Measurements from ENCODE around the gene CA5A.

GRCh38 chr16:87358145-87359099 is 25.2 kb downstream of the FBXO31 start:
- PRO-cap: no peak

GRCh38 chr16:87412241-87413417 is 20.5 kb downstream of the MAP1LC3B start:
- PRO-cap: no peak

DNA sequence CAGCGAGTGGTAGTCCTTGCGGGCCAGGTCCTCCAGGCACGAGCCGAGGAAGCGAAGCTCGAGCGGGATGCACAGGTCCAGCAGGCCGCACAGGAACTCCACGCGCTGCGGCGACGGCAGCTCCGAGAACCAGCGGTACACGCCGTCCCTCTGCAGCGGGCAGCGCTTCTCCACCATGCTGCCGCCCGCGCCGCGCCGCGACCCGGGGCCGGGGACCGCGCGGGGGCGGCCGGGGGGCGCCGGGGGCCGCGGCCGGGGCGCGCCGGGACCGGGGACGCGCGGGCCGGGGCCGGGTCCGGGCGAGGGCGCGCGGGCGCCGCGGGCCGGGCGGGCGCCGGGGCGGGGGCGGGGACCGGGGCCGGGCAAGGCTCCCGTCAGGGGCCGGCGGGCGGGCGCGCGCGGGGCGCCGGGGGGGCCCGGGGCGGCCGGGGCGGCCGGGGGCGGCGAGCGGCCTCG is 734 bp downstream of the ZCCHC14 start:
- PRO-cap: no peak

DNA sequence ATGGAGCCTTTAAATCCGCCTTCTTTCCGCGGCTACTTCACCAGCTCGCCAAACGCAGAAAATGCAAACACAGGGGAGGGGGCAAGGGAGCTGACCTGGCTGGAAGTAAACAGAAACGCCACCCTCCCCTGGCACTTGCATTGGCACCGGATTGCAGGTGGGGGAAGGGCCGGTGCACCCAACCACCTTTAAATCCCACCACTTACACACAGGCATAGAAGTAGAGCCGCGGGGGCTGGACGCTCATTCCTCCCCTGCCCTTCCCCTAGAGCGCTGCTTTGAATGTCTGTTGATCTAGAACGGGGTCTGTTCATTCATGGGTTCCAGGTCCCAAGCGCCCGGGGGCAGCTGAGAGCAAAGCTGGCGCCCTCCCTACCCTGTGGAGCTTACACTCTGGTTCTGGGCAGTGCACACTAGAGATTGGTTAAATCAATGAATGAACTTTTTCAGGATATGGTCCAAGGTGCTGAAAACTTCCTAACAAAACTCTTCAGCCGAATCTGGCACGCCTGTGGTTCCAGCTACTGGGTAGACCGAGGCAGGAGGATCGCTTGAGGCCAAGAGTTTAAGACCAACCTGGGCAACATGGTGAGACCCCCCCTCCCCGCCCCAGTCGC is 932 bp upstream of the ZCCHC14 start:
- PRO-cap: no peak

DNA sequence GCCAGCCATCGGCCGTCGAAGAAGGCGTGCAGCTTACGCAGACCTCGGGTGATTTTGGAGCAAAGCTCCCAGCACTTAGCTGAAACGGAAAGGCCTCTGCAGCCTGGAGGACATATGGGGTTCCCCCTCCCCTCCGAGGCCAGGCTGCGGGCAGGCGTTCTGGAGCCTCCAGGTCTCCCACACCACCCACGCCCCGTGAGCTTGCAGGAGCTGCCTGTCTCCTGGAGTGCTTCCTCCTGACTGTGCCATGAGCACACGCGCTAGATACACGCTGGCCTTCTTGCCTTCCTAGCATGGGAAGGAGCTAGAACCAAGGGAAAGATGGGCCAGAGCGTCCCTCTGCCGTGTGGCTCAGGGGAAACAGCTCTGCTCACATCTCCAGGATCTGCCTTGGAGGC is 19.7 kb upstream of the JPH3 start:
- PRO-cap: no peak

DNA sequence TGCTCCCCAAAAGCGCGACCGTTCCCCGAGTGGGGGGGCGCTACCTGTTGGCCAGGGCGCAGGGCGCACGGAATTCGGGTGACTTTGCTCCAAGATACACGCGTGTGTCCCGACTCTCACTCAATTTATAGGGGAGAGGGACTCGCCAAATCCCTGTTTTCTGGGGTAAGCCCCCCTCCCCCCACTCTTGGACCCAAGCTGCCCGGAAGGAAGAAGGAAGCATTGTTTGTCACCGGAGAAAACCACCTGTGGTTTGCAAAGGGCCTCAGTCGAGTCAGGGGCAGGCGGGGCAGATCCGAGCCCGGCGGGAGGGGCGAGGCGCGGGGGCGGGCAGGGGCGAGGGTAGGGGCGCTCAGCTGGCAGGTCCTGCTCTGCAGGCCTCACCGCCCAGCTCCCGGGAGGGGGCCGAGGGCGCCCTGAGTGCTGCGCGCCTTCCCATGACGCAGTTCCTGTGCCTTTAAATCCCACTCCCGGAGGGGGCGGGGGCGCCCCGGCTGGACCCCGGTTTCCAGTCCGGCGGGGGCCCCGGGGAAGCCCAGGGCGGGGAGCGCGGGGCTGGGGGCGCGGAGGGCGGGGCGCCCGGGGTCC is 448 bp upstream of the JPH3 start:
- PRO-cap: no peak

DNA sequence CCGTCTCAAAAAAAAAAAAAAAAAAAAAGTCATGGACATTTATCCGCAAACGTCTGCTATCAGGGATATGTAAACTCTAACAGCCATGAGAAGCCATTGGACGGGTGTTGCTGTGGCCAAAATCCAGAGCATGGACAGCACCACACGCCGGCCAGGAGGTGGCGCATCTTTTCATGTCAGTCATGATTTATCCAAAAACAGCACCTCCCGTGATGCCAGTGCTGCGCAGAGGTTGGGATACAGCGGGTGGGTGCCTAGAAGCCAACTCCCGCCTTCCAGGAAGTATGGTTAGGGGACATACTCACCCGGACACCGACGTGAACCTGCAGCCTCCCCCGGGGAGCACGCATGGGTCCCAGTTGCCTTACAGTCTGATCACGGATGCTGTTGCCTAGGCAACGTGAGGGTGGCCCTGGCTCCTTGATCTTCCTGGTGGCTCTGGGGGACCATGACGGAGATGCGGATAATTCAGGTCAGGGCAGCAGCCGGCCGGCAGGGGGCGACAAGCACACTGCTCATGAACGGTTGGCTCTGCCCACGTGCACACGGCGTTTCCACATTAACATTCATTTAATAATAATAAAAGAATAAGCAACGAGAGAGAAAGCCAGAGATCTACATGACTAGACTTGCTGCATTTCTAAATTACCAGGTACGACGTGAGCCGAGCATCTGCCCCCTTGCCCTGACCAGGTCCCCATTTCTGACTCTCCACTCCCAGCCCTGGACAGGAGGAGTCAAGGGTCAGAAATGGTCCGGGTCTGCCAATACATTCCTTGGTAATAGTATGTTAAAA is 12.0 kb upstream of the KLHDC4 start:
- PRO-cap: no peak

GRCh38 chr16:87827146-87827550 is 42.2 kb downstream of the SLC7A5 start:
- PRO-cap: no peak

DNA sequence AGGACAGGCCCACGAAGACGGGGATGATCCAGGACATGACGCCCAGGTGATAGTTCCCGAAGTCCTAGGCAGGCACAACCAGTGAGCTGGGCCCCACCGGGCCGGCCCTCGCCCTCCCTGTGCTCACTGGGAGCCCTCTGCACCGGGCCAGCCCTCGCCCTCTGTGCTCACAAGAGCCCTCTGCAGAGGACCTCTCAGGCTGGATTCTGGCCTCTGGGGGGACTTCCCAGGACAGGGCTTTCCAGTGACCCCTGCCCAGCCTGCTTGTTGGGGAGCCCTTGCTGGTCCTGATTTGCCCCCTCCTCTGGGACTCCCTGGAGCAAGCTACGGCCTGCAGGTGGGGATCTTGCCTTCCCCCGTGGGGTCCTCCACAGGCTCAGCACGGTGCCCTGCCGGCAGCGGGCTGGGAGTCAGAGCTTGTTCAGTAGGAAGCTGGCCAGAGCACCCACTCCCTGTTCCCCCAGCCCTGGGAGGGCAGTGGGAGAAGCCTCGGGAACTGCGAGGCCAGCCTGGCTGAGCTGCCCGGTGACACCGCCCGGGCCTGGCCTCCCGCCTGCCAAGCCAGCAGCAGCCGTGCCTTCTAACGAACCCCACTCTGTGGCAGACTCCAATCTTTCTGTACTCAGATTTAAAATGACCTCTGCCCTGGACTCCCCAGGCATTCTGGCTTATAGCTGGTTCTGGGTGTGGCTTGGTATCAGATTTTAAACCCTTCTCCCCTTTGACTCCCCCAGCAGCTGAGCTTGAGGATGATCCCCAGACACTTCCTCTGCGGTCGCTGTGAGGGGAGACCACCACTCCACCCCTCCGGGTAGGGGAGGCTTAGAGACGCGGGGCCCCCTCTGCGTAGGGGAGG is 30.3 kb downstream of the SLC7A5 start:
- PRO-cap: bidirectional peak, plus-strand start at position 733 of the sequence, minus-strand start at position 597 of the sequence

- PRO-cap: no peak
Observed at GRCh38 chr16:87851243-87852104, 17.8 kb downstream of the SLC7A5 start.

DNA sequence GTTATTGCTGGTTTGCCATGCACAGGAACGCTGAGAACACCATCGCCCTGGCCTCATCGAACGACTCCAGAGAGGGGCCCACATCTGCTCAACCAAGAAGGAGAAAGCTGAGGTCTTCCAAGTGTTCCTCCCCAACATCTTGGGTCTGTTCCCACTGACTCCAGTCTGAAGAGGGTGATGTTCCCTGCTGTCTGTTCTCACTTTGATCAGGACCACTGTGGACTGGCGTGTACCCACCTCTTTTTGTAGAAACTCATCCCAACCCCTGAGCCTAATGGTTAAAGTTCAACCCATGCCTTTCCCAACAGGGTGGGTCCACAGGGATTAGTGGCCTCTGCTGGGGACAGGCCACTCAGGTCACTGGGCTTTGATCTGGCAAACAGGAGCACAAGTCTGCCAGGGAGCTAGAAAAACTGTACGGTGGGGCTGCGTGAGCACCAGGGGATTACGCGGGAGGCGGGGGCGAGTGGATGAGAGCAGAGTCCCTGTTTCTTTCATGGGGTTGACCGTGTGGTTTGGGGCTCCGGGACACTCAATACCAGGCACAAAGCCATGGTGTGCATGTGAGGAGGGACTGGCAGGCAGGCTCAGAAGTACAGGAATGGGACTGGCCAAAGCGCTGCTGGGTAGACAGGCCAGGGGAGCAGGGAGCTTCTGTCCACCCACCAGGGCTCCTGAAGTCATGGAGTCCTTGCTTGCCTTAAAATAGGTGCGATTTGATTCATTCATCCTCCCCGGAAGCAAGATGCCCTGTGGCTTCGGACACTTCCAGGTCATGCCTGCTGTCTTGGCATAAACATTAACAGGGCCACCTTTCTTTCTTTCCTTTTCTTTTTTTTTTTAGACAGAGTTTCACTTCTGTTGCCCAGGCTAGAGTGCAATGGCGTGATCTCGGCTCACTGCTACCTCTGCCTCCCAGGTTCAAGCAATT is at the start of gene CA5A:
TSS of gene CA5A (minus strand) at position 217 of the 931 bp plus-strand sequence.
- PRO-cap: no peak

GRCh38 chr16:87982379-87982782 is 31.1 kb downstream of the BANP start:
- PRO-cap: no peak

DNA sequence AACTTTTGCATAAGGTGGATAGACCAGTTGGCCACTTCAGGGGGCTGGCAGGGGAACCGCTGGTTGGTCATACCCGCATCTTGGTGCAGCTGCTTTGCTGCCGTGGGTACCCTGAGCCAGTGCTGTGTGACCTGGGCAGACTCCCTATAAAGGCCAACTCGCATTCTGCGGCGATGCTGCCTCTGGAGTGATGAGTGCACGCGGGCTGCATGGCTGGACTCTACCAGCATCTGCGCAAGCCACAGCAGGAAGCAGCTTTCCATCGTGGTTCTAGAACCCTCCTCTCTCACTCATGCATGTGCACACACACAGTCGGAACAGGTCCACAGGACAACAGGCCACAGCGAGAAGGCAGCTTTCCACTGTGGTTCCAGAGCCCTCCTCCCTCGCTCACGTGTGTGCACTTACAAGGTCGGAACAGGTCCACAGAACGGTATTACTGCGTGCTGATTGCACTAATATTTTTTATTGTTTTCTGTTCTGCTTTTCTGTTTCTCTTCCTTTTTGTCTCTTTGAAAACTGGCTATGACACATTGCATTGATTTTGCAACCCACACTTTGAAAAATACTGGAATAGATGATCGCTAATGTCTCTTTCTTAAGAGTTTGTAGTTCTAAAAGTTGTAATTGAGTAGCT is 92.9 kb downstream of the BANP start:
- PRO-cap: no peak

DNA sequence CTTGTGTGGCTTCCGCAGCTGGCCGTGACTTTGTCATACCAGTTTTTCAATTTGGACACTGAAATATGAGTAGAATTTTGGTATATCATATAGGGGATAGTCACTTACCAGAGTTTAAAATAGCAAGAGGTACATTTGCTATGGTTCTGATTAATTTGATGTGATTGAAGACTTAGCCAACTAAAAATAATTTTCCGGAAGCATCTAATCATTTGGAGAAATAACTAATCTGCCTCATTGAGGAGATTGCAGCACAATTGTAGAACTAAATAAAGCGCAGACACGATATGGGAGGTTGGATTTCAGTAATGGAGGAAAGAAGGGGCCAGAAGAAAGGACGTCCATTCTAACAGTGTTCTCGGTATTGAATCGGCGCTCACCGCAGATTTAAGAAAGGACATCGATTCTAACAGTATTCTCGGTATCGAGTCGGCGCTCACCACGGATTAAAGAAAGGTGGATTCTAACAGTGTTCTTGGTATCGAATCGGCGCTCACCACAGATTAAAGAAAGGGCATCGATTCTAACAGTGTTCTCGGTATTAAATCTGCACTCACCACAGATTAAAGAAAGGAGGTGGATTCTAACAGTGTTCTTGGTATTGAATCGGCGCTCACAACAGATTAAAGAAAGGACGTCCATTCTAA is 97.0 kb downstream of the BANP start:
- PRO-cap: no peak

DNA sequence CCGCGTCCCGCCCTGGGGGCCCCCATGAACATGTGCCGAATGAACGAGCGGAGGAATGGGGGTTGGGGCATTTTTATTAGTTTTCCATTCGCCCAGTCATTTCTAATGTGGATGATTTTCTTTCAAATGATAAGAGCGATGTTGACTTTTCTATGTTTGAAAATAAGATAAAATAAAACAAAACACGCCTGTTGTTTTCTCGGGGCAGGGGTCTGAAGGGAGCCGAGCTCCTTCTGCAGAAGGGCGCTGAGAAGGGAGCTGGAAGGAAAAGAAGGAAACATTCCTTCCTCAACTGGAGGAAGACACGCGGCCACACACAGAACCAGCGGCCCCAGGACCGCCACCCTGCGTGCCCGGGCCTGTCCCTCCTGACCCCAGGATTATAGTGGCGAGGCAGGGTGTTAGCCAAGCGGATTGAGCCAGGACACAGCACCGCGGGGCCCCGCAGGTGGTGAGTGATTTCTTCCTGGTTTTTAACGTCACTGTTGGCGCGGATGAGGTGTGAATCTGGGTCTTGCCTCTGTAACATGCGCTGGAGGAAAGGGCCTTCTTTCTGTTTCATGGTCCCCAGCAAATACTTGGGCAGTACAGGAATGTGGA is 158.8 kb upstream of the ZNF469 start:
- PRO-cap: no peak

GRCh38 chr16:88258777-88259753 is 123.7 kb upstream of the ZNF469 start:
- PRO-cap: no peak

DNA sequence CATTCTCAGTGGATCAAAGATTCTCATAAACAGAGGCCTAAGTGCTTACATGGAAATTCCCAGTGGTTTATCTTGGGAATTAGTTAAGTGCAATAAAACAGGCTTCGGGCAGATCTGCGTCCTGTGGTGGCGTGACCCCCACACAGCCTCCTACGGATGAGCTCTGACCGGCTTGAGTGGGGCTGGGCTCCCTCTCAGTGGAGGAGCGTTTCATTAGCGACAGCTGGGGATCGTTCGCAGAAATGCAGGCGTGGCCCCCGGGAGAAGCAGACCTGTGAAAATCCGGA is 120.1 kb upstream of the ZNF469 start:
- PRO-cap: no peak

GRCh38 chr16:88315578-88316328 is 67.0 kb upstream of the ZNF469 start:
- PRO-cap: no peak

- PRO-cap: no peak
Observed at GRCh38 chr16:88411262-88411521, 28.4 kb downstream of the ZNF469 start.

GRCh38 chr16:88454102-88454913 is 1.2 kb downstream of the ZFPM1 start:
- PRO-cap: bidirectional peak, plus-strand start at chr16:88454744, minus-strand start at chr16:88454708